ENCODE measurements around a stretch of chr11.

- PRO-cap = no peak
Observed at GRCh38 chr11:66686239-66686756, 8.6 kb upstream of the RBM4B start.

DNA sequence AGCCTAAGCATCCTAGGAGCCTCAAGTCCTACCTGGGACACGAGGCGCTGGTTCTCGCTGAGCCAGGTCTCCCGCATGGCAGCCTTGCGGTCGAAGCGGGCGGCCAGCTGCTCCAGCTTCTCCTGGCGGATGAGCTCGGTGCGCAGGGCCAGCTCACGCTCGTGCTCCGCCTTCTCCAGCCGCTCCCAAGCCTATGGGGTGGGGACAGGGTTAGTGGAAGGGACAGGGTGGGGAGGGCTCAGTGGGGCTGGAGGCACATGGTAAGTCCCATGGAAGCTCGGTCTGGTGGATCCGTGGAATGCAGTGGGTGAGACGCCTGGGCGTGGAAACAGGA, 20.9 kb downstream of the SPTBN2 start:
- PRO-cap = no peak

DNA sequence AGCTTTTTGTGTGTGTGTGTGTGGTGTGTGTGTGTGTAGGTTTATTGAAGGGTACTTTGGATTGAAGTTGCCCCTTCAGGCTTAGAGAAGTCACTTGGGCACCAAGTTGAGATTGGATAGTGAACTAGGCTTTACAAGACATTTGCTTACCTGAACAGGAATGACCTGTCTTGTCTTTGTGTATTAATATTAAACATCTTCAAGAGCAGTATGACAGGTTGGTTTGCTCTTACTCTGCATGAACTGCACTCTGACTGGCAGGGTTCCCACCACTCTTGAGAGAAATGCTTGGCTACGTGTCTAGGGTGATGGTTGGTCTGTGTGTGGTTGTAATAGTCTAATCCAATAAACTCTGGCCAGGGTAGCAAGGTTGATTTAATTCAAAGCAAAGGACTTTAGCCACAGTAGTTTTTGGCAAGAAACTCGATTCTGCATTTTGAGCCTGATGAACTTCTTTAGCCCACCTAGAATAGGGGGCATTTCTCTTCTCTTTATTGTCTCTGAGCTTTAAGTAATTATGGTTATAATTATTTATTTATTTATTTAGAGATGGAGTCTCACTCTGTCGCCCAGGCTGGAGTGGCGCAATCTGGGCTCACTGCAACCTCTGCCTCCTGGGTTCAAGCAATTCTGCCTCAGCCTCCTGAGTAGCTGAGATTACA, 4.6 kb downstream of the C11orf80 start:
- PRO-cap = no peak

GRCh38 chr11:66844015-66844554, 844 bp downstream of the RCE1 start:
- PRO-cap = no peak

GRCh38 chr11:66844555-66844851, 1.3 kb downstream of the RCE1 start:
- PRO-cap = no peak

GRCh38 chr11:66857580-66858243, 848 bp downstream of the LRFN4 start:
- PRO-cap = no peak

- PRO-cap = no peak
Observed at GRCh38 chr11:66907670-66908811, 50.1 kb downstream of the PC start.

DNA sequence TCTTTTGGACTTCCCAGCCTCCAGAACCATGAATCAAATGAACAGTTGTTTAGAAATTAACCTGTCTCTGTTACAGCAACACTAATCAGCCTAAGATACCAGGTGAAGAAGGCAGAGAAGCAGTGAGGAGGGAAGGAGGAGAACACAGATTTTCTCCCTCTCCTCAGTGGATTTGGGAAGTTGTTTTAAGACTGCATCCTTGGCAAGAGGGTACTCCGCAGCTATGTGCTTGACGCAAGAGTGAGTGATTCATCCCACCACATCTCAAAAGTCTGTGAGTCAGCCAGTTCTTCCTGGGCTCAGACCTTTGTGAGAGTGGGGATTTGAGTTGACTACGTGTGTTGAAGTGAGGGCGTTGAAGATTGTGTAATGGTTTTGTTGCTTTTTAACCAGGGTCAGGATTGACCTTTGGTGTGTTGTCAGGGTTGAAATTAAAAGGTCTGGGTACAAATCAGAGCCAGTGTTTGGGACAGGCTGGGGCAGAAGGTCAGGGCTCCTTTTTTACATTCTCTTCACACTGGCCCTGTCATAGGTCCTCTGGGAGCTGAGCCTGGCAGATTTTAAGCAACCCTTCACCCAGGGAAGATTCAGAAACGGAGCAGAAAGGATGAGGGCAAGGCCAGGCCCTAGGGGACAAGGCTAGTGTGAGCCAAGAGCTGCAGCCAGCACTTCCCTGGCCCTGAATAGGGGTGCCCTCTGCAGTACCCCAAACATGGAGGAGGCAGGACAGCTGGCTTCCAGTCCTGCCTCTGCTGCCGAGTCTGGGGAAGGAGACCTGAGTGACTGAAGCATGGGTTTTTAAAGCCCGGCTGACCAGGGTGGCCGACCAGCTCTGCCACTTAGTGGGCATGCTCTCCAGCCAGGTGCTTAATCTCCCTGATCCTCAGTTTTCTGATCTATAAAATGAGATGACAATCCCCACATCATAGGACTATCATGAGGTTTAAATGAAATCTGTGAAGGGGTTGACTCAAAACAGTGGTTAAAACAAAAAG, 4.1 kb upstream of the C11orf86 start:
- PRO-cap = no peak

- PRO-cap = bidirectional peak, plus-strand start at chr11:67002639, minus-strand start at chr11:67002401
Observed at GRCh38 chr11:67002156-67003514, 20.3 kb upstream of the SYT12 start.

DNA sequence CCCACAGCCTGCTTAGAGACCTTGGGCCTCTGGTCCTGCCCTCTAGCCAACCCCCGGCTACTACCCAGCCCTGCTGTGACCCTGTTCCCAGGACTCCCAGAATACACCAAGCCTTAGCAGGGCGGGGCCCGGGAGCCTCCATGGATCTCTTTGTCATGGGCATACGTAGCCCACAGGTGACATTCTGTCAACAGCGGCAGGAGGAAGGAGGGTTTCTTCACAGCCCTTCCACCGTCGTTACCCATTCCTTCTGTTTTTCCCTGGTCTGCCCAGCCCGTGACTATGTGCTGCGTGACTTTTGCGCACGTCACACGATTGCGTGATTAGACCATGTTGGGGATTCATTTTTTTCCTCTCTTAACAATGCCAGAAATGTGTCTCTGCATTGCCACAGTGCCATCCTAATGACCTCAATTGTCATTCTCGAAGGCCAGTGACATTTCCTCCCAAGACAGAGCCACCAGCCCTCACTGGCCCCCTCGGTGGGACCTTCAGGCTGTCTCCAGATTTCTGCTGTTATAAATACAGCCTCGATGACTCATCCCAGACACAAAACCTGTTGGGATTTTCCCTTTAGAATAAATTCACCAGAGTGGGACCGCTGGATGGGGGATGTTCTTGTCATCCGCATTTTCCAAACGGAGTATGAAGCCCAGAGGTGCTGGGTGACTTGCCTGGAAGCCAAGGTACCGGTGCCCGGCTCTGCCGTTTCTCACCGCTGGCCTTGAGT, 9.1 kb downstream of the SYT12 start:
- PRO-cap = no peak

- PRO-cap = no peak
Observed at GRCh38 chr11:67060103-67061045, 3.7 kb downstream of the RHOD start.

DNA sequence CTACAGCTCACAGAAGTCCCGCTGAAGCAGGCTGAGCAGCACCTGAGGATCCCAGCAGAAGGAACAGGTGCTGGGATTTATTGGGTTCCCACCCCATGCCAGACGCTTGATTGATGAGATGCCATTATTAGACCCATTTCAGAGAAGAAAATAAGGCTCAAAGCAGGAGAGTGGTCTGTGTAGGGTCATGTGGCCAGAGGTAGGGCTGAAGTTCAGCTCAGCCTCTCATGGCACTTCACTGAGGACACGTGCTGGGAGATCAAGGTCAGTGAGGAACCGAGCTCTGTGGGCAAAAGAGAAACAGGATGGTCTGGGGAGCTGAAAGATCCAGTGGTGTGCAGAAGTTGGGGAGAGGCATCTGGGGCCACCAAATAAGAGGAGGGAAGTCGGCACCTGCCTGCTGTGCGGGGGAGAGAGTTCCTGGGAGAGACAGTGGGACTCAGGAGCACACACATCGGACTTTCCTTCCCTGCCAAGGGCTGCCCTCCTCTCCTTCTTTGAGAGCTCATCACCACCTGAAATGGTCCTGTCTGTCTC, 19.6 kb downstream of the RHOD start:
- PRO-cap = no peak

DNA sequence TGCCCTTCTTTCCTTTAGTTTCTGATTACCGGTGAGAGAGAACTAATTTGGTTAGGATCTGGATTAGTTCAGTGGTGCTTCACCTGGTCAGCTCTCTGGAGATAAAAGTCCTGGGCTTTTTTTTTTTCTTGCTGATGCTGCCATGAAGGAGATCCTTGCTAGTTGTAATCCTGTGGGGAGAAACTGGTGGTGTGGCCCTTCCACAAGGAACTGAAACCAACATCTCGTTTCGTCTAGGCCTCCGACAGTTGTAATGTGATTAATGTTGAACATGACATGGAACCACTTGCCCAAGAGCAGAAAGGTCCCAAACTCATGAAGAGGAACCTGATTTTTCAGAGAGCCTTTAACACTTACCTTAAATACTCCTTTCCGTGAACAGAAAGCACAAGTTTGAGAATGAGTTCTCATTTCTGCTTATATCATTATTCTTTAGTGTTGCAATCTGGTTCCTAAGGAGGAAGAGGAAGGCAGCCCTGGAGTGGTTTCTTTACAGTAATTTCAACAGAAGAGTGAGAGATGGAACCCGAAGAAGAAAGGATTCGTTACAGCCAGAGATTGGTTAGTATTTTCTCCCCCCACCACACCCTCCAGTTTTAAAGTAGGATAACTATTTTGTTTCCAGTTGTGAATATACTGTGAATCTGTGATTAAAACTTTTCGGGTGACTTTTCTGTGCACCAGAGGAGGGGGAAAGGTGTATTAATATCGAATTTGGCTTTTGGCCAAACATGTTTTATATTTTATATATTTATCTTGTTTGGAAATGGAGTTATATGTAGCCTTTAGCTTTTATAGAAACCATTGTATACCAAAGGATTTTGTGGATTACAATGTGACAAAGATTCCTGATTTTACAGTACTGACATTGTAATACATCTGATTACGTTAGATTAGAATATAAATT, 2.0 kb downstream of the KDM2A start:
- PRO-cap = unidirectional peak, minus-strand start at position 212 of the sequence

DNA sequence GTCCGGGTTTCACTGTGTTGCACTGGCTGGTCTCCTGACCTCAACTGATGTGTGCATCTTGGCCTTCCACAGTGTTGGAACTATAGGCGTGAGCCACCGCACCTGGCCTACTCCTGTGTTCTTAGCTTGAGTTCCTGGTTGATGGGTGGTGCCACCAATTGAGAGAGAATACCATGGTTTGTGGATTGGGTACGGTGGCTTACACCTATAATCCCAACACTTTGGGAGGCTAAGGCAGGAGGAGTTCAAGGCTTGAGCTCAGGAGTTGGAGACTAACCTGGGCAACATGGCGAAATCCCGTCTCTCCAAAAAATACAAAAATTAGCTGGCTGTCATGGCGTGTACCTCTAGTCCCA, 20.8 kb downstream of the KDM2A start:
- PRO-cap = no peak

DNA sequence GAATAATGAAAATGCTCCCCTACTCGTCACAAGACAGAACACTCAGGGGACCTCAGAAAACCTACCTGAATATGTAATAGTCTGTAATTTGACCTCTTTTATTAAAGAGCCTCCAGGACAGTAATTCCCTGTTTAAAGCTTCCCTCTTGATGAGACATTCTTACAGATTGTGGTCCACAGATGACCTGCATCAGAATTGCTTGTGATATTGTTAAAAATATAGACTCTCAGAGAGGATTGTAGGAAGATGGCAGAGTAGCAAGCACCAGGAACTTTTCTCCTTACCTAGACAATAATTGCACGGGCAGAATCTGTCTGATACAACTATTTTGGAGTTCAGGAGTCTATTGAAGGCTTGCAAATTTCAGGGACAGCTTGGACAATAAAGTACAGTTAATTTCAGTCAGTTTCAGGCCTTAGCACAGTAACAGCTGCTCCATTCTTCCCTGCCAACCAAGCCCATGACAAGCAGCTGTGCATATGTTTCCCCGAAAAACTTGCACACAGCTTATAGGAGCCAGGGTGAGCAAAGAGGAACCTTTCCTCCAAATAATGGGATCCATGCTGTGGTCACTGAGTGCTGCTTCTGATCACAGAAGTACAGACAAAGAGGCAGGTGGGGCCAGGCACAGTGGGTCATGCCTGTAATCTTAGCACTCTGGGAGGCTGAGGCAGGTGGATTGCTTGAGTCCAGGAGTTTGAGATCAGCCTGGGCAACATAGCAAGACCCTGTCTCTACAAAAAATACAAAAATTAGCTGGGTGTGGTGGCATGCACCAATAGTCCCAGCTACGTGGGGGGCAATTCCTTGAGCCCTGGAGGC, 64.4 kb downstream of the KDM2A start:
- PRO-cap = no peak

- PRO-cap = no peak
Observed at GRCh38 chr11:67185497-67185929, 66.5 kb downstream of the KDM2A start.

- PRO-cap = bidirectional peak, plus-strand start at chr11:67240014, minus-strand start at chr11:67239677
Observed at GRCh38 chr11:67239901-67240218, 26.4 kb upstream of the GRK2 start.

GRCh38 chr11:67262583-67263225, 3.6 kb upstream of the GRK2 start:
- PRO-cap = unidirectional peak, plus-strand start at chr11:67262881

DNA sequence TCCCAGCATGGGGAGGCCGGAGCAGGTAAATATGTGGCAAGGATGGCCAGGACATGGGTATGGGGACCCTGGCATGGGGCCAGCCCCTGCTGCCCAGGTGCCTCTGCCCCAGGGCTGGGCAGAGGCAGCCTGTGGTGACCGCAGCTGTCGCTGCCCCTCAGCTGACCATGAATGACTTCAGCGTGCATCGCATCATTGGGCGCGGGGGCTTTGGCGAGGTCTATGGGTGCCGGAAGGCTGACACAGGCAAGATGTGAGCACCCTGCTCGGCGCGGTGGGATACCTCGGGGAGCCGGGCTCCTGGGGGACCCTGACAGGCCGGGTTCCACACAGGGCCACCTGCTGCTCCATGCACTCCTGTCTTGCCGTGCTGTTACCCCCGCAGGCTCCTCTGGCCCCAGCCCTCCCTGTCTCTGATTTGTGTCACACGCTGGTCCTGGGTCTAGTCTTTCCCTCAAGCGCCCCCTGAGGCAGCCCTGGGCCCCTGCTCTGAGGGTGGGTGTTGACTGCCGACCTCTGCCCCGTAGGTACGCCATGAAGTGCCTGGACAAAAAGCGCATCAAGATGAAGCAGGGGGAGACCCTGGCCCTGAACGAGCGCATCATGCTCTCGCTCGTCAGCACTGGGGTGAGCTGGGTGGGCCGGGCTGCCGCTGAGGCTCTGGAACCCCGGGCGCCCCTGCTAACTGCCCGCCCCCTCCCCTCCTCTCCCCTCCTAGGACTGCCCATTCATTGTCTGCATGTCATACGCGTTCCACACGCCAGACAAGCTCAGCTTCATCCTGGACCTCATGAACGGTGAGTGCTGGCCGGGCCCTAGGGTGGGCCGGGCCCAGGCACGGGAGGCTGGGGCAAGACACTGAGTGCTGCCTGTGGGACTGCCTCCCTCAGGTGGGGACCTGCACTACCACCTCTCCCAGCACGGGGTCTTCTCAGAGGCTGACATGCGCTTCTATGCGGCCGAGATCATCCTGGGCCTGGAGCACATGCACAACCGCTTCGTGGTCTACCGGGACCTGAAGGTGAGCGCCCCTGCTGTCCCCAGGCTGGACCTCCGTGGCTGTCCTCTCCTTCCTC, 7.8 kb upstream of the ANKRD13D start:
- PRO-cap = no peak

DNA sequence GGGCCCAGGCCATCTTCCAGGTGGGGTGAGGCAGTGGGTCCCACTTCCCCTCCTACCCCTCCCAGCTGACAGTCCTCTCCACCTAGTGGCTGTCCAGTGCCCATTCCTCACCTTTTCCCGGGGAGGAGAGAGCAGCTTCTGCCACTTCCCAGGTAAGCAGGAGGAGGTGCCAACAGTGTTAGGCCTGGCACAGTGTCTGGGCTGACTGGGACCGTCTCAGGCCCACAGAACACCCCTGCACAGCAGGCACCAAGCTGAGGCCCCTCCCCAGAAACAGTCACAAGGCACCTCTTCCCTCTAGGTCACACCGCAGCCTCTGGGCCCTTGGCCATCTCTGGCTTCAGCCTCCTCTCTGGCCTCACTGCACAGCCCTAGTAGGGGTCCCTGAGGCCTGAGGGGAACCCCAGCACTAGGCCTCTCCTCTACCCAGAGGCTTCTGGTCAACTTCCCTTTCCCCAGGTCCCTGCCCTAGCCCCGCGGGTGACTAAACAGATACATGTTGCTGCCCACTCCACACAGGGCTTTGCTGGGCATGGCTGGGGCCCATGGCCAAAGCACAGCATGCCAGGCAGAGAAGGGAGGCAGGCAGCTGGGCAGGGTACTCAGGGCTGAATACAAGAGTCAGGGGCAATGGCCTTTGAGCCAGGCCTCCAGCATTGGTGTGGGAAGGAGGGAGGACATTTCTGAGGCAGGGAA, 2.3 kb upstream of the ANKRD13D start:
- PRO-cap = no peak